Foreskin keratinocyte (primary cell): ENCODE measurements around a stretch of chr10.

GRCh38 chr10:62045732-62046484 lies 144.4 kb downstream of the ARID5B start:
- RAMPAGE, total RNA = no peak

DNA sequence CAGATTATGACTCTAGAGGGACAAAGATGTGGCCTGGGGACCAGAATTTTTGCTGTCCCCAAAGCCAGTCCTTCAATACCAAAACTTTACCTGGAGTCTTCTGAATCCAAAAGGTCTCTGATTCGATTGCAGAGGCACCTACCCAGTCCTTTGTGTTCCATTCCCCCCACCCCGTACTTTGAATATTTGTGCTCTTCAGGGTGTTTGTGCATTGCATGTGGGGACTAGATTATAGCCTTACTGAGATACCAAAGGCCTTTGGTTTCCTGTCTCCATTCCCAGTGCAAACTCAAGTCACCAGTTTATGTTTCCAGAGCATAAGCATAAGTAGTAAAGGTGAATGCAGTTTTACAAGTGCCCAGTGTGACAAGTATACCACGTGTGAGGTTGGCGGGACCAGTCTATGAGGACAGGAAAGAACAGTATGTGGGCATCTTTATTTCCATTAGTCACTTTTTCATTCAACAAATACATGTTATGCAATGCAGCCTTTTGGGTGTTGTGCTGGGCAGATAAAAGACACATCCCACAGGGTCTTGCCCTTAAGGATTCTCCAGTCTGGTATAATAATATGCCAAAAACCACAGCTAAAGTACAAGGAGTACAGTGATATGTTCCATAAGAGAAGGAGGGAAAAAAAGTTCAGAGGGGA lies 146.4 kb downstream of the ARID5B start:
- RAMPAGE, total RNA = no peak

GRCh38 chr10:62049809-62050250 lies 148.3 kb downstream of the ARID5B start:
- RAMPAGE, total RNA = no peak

- RAMPAGE, total RNA = no peak
These were observed 162.4 kb downstream of the ARID5B start for GRCh38 chr10:62063803-62064490.

GRCh38 chr10:62079874-62080725 lies 178.6 kb downstream of the ARID5B start:
- RAMPAGE, total RNA = no peak

- RAMPAGE, total RNA = no peak
These were observed 181.1 kb downstream of the ARID5B start for GRCh38 chr10:62082407-62083230.

- RAMPAGE, total RNA = no peak
These were observed 10.0 kb downstream of the ZNF365 start for GRCh38 chr10:62384037-62384705.

GRCh38 chr10:62519398-62519816 lies 145.2 kb downstream of the ZNF365 start:
- RAMPAGE, total RNA = no peak

DNA sequence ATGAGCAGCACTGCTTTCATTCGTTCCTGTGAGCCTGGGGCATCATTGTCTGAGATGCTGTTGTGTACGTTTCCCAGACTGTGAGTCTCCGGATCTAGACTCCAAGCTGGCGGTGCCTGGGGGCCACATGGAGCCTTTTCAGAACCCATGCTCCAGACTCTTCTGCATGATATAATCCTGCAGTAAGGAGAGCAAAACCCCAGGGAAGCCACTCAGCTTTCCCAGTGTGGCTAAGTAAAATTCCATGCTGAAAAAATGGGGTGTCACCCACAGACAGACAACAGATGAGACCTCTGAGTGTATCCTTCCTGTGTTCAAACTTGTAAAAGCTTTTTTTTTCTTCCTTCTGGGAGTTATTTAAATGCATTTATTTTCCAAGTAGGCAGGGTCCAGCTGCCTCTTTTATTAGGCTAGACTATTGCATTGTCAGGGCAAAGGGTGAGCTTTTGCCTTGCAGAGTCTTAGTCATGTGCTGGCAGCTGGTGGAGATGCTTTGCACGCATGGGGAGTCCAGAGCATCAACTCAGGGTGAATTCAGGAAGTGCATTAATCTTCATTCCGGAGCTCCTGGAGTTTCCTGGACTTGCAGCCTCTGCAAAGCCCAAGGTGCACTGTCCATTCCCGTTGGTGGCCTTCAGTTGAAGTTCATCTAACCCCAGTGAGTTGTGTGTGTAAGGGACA lies 185.7 kb upstream of the ADO start:
- RAMPAGE, total RNA = no peak

DNA sequence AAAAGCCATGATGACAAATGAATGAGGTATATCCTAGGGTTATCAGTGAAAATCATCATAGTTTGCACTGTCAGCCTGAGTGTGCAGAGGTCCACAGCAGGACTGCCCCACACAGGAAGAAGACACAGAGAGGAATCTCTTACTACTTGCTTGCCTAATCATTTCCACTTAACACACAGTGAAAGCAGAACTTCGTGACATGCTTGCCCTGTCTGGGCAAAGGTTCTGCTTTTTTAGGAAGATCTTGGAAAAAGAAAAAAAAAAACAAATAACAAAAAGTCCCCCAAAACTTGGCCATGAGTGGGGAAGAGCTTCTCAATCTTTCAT lies 183.9 kb upstream of the ADO start:
- RAMPAGE, total RNA = no peak

- RAMPAGE, total RNA = no peak
These were observed 539 bp upstream of the ADO start for GRCh38 chr10:62803795-62804567.

DNA sequence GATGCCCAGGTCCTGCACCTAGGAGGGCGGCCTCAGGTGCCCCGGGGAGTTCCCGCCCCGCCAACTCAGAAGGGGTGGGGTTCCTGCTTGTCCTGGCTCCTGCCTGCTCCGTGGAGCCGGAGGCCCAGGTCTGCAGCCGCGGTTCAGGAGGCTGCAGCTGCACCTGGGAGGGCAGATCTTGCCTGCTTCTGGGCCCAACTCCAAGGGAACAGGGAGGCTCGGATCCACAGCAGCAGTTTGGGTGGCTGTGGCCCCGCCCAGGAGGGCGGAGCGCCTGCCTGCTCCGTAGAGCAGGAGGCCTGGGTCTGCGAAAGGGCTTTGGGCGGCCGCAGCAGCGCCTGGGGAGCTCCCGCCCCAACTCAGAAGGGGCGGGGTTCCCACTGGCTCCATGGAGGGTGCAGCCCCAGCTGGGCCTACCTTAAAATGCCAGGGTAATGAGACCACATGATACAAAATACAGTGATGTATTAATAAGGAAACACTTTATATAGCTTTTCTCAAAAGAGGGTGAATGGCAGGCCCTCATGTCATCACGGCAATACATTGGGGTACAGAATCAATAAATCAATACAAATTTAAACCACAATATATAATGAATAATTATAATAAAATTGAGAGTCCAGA lies 108.3 kb upstream of the EGR2 start:
- RAMPAGE, total RNA = no peak

DNA sequence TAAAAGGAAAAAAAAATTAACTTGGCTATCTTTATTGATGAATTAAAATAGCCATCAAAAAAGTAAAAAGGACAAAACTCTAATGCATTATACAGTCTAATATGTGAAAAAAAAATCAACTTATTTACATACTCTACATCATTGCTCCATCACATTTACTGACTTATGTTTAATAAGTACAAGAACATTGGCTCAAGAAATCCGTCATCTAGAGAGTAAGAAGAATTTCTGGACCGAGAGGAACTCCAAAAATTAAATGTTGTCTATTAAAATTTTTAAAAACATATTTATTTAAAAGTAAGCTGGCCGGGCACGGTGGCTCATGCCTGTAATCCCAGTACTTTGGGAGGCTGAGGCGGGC lies 68.2 kb downstream of the NRBF2 start:
- RAMPAGE, total RNA = no peak

DNA sequence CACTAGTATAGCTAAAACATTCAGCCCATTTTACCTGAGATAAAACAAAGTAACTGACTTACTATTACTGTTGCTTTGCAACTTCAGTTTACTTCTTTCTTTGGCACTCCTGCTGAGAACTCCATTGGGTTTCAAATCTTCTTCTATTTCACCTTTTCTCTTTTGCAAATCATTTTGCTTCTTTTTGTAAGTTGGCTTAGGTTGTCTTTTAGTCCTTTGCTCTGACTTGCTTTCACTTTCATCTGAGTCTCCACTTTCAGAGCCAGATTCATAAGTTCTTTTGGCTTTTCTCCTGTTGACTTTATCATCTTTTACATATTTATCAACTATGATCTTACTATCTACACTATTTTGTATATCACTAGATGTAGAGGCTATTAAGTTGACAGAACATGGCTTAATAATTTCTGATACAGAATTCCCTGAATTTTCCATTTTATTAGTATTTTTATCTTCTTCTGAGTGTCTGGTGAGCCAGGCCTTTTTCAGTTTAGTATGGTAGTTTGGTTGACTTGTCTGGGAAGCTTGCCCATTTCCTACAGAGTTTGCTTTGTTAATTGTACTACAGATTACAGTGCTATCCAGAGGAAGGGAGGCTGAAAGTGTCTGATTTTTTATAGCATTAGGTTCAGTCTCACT lies 73.5 kb downstream of the NRBF2 start:
- RAMPAGE, total RNA = no peak

- RAMPAGE, total RNA = no peak
These were observed 109.0 kb downstream of the NRBF2 start for GRCh38 chr10:63242131-63242538.

DNA sequence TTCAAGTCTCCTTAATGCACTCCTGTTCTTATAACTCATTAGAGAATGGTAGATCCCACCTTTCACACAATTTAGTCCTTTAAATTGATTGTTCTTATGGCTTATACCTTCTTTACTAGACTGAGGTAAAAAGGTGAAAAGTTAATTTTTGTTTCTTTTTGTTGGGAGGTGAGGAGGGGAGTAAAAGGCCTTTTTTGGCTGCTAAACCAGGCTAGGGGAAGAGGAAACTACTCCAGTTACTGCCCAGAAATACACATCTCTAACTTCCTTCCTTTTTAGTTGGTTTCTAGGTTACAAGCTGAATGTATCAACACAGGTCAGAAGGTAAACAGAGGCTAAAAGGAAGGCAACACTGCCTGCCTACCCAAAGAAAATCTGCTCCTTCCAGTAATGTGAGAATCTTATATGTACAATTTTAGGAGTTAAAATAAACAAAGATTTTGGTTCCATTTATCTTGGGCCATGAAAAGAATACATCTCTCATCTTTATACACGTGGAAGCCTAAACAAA lies 140.4 kb downstream of the NRBF2 start:
- RAMPAGE, total RNA = no peak

DNA sequence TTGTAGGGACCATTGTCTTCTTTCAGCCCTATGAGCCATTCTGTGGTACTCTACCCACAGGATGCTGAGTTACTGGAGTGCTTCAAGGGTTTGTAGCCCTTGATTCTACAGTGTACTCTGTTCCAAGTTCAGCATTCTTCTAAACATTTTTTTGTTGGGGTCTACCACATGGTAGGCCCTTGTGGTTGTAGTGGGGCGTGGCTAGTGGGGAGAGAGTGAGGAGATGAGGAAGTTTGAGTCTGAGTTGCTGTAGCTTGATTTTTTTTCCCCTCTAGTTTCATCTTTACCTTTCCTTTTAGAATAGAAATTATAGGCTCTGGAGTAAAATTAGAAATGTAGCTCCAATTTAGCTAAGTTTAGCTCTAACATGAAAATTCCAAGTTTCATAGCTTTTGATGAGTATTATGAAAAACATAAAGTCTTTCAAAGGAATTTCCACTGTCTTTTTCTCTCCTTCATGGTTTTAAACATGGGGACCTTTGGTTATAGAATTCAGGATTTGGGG lies 33.6 kb downstream of the REEP3 start:
- RAMPAGE, total RNA = no peak

DNA sequence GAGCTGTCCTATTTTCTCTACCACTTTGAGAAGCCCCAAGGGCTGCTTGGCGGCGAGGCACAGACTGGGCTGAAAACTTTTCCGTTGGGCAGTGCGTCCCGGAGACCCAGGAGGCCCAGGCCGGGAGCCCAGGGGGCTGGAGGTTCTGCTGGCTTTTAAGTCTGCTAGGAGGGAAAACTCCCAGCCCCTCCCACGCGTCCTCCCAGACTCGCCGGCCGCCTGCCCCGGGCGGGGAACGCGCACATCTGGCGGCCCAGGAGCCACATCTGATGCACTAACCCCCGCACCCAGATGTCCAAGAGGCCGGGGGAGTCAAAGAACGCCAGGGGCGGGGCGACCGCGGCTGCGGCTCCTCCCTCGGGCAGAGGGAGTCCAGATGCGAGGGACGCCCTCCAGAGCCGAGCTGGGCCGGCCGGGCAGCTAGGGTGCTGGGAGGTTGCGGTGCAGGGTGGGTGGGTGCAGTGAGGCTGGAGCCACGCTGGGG lies 108.8 kb downstream of the REEP3 start:
- RAMPAGE, total RNA = no peak

- RAMPAGE, total RNA = no peak
These were observed 109.4 kb downstream of the REEP3 start for GRCh38 chr10:63630407-63631192.

GRCh38 chr10:63664556-63664894 lies 143.3 kb downstream of the REEP3 start:
- RAMPAGE, total RNA = no peak